Measurements from ENCODE around the genes IDH3G and TKTL1.

DNA sequence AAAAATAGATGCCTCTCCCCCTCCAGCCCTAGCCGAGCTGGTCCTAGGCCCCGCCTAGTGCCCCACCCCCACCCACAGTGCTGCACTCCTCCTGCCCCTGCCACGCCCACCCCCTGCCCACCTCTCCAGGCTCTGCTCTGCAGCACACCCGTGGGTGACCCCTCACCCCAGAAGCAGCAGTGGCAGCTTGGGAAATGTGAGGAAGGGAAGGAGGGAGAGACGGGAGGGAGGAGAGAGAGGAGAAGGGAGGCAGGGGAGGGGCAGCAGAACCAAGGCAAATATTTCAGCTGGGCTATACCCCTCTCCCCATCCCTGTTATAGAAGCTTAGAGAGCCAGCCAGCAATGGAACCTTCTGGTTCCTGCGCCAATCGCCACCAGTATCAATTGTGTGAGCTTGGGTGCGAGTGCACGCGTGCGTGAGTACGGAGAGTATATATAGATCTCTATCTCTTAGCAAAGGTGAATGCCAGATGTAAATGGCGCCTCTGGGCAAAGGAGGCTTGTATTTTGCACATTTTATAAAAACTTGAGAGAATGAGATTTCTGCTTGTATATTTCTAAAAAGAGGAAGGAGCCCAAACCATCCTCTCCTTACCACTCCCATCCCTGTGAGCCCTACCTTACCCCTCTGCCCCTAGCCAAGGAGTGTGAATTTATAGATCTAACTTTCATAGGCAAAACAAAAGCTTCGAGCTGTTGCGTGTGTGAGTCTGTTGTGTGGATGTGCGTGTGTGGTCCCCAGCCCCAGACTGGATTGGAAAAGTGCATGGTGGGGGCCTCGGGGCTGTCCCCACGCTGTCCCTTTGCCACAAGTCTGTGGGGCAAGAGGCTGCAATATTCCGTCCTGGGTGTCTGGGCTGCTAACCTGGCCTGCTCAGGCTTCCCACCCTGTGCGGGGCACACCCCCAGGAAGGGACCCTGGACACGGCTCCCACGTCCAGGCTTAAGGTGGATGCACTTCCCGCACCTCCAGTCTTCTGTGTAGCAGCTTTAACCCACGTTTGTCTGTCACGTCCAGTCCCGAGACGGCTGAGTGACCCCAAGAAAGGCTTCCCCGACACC lies 8.0 kb downstream of the SLC6A8 start:
- PRO-cap: no peak

DNA sequence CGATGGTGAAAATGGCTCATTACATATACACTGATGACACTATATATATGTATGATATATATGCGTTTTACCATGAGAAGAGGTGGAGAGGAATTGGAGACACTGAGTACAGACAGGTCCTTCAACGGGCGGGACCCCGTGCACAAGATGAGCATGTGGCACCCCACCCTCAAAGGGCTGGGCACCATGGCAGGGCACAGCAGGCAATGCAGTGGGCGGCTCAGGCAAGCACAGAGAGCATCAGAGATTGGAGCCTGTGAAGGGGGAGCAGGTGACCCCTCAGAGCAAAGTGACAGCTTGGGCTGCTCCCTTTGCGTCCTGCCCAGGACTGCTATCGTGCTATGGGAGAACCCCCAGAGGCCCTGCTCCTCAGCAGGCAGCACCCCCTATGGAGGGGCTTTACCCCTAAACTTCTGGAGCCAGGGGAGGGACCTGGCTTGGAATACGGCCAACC lies 10.3 kb downstream of the SLC6A8 start:
- PRO-cap: no peak

DNA sequence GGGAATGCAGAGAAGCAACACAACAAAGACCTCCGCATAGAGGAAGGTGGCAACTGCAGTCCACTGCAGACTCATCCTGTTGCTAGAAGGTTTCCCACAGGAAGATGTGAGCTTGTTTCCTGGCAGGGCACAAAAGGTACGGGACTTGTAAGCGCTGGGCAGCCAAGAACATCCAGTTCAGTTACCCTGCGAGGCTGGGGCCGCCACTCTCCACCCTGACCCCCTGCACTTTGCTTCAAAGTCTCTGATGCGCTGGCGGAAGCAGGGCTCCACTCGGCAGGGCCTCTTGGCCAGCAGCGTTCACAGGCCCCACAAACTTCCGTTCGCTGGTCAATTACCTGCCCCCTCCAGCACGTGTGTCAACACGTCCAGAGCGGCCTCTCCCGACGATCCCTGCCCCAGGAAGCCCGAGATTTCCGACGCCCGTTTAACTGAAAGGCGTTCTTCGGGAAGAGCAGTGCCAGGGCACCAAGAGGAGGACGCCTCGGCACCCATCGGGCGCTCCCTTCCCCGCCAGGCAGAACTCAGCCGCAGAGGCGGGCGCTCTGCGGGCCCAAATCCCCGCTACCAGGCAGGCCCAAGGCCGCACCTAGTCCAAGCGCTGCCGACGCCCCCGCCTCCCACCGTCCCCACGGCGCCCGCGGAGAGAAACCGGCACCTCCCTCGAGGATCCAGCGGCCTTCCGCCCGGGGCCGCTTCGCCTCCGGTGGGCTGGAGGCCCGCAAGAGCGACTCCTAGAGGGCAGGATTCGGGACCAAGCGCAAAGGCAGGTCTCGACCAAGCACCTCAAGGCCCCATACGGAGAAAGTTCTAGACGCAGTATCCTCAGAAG lies 801 bp downstream of the BCAP31 start:
- PRO-cap: no peak

GRCh38 chrX:153725801-153726504 lies 1.3 kb downstream of the ABCD1 start:
- PRO-cap: bidirectional peak, plus-strand start at chrX:153726415, minus-strand start at chrX:153726382

DNA sequence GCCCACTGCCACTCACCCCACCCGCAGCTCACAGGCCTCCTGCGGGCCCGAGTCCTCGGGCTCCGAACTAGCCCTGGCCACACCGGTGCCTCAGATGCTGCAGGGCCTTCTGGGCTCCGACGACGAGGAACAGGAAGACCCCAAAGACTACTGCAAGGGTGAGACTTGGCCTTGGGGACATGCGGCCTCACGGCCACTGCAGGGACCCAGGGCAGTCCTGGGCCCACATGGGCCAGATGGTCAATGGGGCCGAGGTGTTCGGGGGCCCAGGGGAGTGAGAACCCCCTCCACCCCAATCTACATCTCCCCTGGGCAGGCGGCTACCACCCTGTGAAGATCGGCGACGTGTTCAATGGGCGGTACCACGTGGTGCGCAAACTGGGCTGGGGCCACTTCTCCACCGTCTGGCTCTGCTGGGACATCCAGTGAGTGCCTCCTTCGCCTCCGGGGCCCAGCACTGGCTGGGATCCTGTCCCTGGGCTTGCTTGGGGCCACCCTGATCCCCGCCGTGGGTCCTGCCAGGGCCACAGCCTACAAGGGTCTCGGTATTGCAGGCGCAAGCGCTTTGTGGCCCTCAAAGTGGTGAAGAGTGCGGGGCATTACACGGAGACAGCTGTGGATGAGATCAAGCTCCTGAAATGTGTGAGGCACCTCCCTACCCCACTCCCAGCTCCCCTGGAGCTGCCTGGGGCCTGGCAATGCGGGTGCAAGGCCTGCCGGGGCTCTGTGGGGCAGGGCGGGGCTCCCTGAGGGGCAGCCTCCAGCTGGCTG lies 533 bp downstream of the SRPK3 start:
- PRO-cap: no peak

- PRO-cap: bidirectional peak, plus-strand start at chrX:153794170, minus-strand start at chrX:153794038; bidirectional peak, plus-strand start at chrX:153794676, minus-strand start at chrX:153794366
Measured at GRCh38 chrX:153793657-153794816, at the start of gene IDH3G. Gene IDH3G, minus strand, starts transcription at chrX:153794375.

DNA sequence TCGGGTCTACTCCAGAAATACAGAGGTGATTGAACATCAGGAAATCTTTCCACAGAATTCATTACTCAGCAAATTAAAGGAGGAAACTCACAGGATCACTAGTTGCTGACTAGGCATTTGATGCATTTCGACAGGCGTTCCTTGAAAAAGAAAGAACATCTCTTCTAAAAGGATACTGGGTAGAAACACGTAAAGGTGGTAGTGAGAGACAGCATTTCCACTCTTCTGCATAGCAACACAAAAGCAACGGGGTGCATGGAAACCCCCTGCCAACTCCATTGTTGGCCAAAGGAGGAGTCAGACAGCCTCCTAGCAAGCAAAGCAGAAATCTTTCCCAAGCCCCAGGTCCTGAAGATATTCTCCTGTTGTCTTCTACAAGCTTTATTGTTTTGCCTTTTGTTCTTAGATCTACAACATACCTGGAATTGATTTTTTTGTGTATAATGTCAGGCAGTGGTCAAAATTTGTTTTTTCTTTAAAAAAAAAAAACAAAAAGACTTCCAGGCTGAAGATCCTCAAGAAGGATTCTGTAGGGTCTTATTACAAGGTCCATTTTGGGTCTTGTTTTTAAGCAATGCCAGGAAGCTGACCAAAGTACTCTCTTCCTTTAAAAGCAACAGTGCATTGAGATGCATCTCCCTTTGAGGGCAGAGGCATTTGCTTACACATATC lies 14.4 kb upstream of the PDZD4 start:
- PRO-cap: no peak

GRCh38 chrX:153926737-153927798 lies 1.0 kb upstream of the ARHGAP4 start:
- PRO-cap: bidirectional peak, plus-strand start at chrX:153926938, minus-strand start at chrX:153926851; bidirectional peak, plus-strand start at chrX:153927354, minus-strand start at chrX:153927320

DNA sequence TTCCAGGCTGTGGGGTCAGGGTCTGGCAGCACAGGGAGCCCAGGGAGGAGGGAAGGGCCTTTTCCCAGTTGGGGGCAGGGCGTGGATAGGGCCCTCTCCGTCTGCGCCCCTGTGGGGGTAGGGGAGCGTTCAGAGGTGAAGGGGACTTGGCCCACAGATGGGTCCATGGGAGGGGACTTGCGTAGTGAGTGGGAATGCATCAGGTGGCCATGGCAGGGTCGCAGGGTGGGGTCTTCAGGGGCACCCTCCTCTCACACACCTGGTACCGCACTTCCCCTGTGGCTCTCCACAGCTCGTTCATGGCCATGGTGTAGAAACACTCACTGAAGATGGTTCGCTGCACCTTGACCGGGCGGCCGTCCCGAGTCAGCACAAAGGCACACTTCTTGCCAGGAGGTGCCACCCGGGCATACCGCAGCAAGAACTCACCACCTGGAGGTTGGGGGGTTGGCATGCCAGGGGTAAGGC lies 1.1 kb downstream of the RENBP start:
- PRO-cap: no peak

DNA sequence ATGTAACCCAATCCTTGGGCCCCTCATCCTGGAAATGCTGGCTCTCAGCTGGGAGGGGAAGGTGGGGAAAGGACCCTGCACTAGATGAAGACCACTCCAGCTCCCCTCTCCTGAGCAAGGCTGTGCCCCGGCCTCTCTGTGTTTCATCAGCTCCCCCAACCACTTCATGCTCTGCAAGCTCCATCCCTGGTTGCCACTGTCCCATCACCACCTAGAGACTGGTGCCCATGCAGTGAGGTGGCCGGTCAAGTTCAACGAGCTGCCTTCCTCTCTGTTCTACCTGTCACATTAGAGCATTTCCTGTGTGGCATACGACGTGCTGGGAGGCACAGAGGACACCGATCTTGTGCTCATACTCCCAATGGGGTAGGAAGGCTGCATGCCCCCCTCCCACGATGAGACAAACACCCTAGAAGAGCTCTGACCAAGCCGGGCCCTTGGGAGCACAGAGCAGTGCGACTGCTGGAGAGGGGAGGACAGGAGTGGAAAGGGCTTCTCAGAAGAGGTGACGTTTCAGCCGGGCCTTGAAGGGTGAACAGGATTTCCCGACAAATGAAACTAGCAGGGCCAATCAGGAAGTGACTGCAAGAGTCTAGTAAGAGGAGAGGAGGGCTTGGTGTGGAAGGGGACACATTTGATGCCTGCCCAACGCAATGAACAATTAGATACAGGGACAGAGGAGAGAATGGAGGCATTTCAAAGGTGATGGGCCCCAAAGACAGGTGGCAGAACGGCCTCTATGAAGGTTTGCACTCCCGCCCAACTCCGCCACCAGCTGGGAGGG lies 4.2 kb downstream of the HCFC1 start:
- PRO-cap: unidirectional peak, plus-strand start at position 297 of the sequence; bidirectional peak, plus-strand start at position 598 of the sequence, minus-strand start at position 460 of the sequence

GRCh38 chrX:153982459-153982848 lies 9.9 kb downstream of the TMEM187 start:
- PRO-cap: no peak

DNA sequence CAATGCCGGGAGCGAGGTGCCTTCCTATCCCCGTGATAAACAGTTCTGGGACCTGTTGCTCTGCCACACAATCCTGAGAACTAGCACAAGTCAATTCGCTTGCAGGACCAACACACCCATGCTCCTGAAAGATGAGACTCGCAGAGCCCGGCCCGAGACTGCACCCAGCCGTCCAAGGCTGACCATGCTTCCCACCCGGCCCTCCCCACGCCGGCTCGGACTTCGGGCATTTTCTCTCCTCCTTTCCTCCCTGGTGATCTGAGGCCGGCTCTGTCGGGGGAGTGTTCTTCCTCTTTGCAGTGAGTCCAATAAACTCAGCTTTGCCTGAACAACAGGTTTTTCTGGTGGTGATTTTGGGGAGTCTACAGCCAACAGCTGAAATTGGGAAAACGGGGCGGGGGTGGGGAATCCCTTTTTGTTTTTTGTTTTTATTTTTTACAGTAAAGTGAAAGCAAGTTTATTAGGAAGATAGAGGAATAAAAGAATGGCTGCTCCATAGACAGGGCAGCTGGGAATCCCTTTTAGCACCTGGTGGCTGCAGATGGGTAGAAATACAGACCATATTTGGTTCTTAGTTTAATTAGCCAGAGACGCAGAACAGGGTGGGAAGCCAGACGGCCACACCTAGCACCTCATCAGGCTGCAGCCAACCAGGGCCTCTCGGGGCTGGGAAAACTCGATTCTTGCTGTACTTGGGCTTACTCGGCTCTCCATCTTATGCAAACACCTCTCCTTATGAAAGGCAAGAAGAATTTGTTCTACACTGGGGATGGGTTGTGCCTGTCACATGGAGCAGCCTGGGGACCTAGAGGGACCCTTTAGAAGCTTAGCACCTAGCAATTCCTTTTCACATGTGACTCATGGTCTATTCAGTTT lies 19.9 kb downstream of the IRAK1 start:
- PRO-cap: no peak

DNA sequence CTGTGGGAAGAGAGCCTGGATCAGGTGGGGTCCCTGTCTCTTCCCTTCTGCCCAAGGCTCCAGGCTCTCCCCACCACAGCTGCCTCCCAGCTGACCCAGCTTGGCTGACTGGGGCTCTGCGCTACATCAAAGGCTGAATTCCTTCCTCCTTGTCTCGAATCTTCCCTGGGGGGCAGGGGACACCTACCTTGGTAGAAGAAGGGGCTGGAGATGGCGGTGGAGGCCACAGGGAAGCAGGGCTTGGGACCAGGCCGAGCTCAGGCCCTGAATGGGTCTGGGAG lies 974 bp downstream of the IRAK1 start:
- PRO-cap: no peak

- PRO-cap: no peak
Measured at GRCh38 chrX:154028747-154029215, 9.1 kb upstream of the IRAK1 start.

DNA sequence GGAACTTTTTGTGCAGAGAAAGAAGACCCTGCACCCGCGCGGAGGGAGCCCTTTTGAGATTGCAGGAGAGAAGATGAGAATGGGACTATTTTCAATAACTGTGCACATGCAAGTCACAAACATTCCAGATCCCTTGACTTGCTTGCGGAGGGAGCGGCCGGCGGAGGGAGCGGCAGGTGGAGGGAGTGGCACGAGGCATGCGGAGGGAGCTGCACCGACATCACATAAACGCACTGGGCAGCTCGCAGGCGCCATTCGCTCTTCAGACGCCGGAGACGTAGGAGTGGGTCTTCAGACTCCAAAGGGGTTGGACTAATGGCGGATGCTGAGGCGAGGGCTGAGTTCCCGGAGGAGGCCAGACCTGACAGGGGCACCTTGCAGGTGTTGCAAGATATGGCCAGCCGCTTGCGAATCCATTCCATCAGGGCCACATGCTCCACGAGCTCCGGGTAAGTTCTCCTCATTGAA lies at the start of gene TKTL1:
TSS of gene TKTL1 (plus strand) at position 251 of the 468 bp plus-strand sequence.
- PRO-cap: no peak

DNA sequence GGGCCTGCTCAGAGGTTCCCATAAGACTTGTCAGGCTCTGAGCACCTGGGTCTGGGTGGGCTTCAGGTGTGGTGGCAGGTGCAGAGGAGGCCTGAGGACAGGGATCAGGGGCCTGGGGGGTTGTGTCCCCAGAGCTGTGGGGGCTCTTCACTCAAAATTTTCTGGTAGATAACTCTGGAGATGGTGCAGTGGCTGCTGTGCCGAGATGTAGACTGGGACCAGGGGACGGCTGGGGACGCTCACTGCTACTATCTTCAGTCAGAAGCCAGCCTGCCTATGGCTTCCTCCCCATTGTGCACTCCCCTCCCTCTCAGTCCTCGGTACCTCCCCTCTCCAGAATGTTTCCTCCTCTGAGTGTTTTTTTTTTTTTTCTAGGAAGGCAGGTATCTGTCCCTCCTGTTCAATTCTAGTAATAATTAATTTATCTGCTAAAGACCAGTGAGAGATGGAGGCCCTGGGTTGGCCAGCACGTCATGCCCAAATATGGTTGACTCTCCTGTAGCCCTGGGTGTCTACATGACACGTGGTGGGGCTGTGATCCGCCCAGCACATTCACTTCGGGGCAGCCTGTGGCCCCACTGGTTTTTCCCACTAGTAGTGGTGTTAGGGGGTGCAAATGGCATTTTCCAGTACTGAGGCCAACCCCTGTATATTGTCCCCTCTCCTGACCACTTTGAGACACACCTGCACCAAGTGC lies 1.9 kb downstream of the FLNA start:
- PRO-cap: no peak

DNA sequence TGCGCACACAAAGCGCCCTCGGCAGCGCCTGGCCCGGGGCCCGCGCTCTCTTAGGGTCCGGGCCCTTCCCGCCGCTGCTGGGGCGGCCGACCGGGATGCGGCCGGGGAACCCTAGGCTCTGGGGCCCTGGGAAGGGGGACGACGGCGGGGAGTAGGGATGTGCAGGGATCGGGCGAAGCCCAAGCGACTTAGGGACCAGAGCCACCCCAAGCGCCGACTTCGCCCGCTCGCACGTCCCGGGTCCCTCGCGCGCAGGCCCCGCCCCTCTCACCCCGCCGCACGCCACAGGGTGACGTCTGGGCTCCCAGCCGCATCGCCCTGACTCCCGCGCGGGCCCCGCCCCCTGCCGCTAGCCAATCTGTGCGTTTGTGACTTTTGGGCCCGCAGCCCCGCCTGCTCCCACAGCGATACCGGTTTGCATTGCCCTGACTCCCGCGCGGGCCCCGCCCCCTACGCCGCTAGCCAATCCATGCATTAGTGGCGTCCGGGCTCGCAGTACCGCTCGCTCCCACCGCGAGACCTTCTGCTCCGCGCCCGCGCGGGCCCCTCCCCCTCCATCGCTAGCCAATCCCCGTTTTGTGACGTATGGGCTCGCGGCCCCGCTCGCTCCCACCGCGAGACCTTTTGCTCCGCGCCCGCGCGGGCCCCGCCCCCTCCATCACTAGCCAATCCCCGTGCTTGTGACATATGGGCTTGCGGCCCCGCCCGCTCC lies 533 bp upstream of the EMD start:
- PRO-cap: unidirectional peak, minus-strand start at position 247 of the sequence

- PRO-cap: no peak
Measured at GRCh38 chrX:154380060-154380542, 1.0 kb downstream of the EMD start.

DNA sequence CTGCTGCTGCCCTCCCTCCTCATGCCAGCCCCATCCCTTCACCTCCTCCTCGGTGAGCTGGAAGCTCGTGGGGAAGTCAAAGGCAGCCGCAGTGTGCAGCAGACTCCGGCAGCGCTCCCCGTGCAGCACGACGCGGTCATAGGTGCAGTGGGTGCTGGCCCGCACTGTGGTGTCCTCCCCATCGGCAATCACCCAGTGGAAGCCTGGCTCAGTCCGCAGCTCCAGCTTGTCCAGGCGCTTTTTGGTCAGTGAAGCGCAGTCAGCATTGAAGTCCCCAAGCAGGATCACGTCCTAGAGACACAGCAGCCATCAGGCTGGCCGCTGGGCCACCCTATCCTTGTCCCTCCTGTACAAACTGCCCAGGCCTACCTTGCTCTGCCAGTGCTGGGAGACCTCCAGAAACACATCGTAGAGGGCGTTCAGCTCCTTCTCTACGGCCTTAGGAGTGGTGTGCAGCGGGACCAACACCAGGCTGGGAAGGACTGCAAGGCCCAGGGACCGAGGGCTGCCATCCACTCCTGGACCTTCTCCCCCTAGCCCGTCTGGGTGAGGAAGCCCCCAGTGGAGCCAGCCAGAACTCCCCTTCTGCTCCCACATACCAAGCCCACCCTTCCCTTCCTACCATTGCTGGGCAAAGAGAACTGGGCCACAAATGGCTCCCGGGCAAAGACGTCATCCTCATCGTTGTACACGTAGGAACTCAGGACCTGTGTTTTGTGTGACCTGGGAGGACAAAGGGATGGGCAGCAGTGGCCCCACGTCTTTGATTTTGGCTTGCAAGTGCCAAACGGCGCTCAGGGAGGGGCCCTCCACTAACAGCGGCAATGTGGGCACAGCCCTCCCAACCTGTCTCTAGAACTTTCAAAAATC lies 5.0 kb downstream of the RPL10 start:
- PRO-cap: no peak

- PRO-cap: no peak
Measured at GRCh38 chrX:154413514-154414321, 2.4 kb downstream of the TAFAZZIN start.